Hair follicular keratinocyte (primary cell): ENCODE measurements around the gene TUBAL3.

GRCh38 chr10:3783332-3783681 is 1.7 kb downstream of the KLF6 start:
- RAMPAGE, long total RNA = no peak

GRCh38 chr10:3828346-3829411 is 43.7 kb upstream of the KLF6 start:
- RAMPAGE, long total RNA = no peak

GRCh38 chr10:3867240-3867941 is 82.4 kb upstream of the KLF6 start:
- RAMPAGE, long total RNA = no peak

- RAMPAGE, long total RNA = no peak
Observed at GRCh38 chr10:3871577-3872125, 86.6 kb upstream of the KLF6 start.

GRCh38 chr10:3873517-3874495 is 88.8 kb upstream of the KLF6 start:
- RAMPAGE, long total RNA = no peak

DNA sequence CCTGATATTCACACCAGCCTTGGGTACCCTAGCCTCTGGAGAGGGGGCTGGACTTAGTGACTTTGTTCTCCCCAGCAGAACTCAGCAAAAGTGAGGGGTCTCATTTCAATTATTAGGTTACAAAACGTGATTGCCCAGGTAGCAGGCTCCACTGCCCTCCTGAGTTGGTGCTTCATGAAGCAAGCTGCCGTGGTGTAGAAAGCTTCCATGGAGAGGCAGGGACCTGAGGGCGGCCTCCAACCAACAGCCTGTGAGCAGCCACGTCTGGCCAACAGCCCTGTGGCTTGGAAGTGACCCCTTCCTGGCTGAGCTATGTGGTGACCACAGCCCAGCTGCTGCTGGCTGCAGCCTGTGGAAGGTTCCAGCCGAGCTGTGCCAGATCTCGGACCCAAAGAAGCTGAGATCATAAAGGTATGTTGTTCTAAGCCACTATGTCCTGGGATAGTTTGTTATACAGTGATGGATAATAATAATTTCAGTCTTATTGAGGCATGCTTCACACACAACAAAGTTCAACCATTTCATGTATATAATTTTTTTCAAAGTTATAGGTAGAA is 122.5 kb upstream of the KLF6 start:
- RAMPAGE, long total RNA = no peak

GRCh38 chr10:3976614-3977193 is 191.7 kb upstream of the KLF6 start:
- RAMPAGE, long total RNA = no peak

GRCh38 chr10:3978678-3979185 is 193.7 kb upstream of the KLF6 start:
- RAMPAGE, long total RNA = no peak

DNA sequence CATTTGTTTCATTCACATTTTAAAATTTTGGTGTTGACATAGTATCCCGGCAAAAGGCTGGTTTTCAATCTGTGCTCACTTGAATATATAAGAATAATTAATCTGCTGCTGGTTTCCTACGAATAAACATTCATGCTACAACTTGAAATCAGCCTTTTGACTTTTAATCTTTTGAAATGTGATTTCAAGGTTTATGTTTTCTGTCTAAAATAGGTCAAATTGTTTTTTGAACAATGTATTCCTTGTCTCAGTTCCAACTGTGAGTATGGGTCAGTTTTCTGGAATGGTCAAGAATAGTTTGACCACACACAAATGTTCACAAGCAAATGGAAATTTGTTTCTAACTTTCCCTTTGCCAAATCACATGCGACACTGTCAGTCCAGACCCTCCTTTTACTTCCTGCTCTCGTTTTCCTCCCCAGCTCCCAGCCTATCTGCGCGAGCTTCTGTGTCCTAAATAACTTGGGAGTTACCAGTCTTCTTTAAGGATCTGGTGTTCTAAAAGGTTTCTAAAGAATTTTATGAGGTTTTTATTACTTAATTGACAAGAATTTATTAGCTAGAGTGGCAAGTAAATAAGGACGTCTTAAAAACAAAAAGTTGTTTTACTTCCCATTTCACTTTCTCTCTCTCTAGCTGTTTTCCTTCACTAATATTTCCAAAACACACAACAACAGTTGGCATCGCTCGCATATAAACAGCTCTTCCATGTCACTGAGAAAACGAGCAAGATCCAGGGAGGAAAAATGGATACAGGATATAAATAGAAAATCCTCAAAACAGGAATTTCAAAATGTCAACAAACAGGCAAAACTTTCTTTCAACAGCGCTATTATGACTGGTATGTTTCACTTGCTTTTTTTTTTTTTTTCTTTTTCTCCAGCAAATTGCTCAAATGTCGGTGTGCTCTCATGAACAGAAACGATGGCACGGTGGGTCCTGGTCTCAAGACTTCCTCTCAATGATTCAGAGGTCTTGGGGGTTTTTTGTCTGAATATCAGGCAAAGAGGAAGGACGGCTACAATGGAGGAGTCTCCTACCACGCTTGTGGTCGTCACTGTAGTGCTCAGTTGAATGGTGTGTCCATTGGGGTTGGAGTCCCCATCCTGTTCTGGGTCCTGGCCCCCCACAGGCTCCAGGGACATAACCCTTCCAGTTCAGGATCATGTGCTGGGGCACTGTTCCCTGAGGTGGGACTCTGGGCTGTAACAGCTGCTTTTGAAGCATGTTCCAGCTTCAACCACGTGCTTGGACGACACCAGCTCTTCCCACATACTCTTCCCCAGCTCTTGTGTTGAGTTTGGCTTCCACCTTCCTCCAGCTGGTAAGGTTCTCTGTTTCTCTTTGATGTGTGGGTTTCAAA is 266.3 kb upstream of the KLF6 start:
- RAMPAGE, long total RNA = no peak

DNA sequence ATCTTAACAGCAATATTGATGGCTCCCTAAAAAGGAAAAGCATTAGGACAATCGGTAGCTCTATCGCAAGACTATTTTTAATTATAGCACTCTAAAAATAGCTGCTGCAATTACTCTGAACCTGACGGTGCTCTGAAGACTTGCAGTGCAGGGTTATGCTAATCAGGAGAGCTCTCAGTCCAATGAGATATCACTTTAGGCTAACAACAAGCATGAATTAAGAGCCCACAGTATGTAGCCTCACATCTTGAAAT is 515.9 kb upstream of the AKR1E2 start:
- RAMPAGE, long total RNA = no peak

DNA sequence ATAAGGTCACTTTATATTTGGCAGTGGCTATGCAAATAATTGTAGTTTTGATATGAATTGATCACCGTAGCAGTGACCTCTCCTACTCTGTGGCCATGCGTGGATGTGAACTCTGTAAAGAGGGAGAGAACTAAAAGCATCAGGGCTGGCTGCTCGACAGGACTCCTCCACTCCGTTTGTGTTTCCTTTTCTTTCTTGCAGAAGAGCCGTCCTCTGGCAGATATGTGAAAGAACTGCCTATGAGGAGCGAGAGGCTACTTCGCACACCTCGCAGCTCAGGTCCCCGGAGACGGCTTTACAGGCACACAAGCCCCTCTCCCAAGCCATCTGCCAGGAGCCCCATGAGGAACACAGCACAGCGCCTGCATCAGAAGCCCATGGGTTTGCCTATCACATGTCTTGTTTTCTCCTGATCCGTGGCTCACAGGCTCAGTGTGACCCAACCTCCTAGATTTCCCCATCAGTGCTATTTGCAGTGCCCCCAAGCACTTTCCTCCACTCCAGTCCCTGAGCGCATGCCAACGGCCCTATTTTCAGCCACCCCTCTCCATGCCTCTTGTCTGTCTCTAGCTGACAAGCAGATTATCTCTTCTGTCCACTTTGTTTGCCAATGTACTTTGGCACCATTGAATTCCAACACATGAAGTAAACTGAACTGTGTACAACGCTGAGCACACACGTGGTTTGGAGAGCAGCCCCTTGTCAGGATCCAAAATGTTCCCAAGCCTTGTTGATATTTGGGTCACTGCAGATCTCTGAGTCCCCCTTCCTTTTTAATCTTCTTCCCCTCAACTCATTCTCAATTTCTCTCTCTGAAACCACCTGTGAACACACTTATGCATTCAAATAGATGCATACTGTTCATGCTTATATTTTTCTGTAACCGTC is 164.3 kb upstream of the AKR1E2 start:
- RAMPAGE, long total RNA = no peak

DNA sequence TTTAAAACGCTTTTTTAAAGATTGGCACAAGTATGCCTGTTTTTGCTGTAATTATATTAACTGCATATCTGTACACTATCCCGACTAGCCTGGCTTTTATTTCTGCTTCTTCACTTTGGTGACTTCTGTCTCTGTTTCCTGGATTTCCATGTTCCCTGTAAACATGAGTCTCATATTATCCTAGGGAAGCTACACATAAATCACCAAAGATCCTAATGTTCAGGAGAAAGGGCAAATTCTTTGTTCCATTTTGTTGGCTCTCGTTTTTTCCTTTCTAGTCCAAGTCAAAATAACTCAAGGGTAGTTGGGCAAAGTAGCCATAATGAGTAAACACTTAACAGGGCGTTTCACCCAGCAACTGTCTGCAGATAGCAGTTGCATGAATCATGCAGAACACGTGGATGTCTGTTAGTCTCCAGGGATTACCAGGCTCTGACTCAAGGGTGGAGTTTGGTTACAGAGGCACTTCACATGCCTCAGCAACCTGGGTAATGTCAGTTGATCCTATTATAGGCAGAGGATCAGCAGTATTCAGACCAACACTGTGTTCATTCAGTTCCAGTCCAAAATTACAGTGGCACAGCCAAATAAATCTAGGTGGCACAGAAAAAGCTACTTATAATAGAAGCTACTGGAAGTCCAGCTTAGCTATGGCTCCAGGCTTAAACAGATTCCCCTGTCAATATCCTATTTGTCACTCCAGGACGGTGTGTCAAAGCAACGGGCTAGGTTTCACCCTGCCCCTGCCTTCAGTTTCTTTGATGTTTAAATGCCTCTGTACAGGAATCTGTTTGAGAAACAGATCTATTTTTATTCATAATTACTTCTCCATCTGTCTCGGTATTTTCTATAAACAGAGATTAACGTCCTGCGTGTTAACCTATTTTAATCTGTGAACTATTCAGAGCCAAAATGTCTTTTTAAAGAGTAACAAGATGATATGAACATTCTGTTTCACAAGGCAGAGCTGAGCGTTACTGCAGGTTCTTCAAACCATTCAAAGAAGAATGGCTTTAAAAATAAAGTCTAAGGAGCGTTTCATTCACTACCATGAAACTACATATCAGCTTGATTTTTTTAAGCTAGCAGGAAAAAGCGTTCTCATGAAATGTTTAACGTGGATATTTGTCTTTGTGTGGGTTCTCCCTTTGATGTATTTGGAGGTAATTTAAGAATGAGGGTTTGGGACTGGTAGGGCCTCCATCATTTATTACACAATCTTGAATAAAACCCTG is 162.7 kb upstream of the AKR1E2 start:
- RAMPAGE, long total RNA = no peak

DNA sequence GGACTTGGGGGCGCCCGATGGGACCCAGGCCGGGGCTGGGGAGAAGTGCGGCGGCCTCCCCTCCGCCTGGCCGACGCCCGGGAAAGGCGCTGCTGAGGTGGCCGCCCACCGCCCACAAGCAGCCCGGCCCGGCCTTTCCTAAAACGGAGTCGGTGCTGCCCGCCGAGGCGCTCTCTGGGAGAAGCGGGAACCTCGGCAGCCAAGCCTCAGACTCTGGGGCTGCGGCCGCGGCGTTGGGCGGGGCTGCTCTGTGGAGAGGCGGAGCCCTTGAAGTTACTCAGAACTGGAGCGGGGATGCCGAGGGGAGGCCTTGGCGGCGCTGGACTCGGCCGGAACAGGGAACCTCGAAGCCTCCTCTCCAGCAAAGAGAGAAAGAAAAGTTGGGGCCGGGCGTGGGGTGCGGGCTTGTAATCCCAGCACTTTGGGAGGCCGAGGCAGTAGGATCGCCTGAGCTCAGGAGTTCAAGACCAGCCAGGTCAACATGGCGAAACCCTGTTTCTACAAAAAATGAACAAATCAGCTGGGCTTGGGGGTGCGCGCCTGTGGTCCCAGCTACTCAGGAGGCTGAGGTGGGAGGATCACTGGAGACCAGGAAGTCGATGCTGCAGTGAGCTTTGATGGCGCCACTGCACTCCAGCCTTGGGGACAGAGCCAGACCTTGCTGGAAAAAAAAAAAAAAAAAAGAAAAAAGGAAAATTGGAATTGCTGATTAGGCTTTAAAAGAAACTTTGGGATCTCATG is 574 bp downstream of the AKR1E2 start:
- RAMPAGE, long total RNA = no peak

GRCh38 chr10:4982544-4983241 is 19.5 kb downstream of the AKR1C1 start:
- RAMPAGE, long total RNA = no peak

GRCh38 chr10:5020199-5020664 is 16.6 kb upstream of the AKR1C2 start:
- RAMPAGE, long total RNA = no peak

- RAMPAGE, long total RNA = no peak
Observed at GRCh38 chr10:5404704-5405128, at the start of gene TUBAL3. TSS of gene TUBAL3 (minus strand) at chr10:5404828.

GRCh38 chr10:5407122-5407565 is 2.5 kb upstream of the TUBAL3 start:
- RAMPAGE, long total RNA = no peak

- RAMPAGE, long total RNA = no peak
Observed at GRCh38 chr10:5449783-5450509, 37.6 kb downstream of the NET1 start.

- RAMPAGE, long total RNA = no peak
Observed at GRCh38 chr10:5609717-5610639, 56.4 kb downstream of the ASB13 start.

DNA sequence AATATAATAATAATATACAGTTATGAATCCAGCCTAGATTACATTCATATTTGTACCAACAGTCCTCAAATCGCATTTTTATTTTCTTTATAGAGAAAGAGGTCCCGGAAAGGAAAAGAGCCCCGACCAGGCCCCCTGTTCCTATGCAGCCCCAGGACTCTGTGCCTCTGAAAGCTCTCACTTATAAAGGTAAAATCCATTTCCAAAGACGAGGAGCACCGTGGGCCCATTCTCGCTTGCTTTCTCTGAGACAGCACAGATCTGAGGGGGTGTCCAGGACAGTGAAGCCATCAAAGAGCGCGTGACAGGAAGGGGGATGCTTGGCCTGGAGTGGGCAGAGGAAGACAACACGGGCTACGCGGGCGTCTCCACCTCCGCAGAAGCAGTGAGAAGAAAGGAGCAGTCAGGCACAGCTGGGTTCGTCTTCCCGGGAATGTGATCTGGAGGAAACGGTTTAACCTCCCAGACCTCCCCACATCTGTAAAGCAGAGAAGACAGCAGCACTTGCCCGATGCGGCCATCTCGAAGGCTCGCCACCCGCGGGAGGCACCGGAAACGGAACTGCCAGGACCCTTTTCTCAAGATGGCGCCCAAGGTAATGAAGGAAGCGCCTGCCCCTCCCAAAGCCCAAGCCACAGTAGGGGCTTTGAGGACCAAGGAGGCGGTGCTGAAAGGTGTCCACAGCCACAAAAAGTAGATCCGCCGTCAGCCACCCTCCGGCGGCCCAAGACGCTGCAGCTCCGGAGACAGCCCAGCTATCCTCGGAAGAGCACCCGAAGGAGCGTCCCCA is 41.9 kb downstream of the ASB13 start:
- RAMPAGE, long total RNA = no peak